ENCODE measurements around a stretch of chr2.

DNA sequence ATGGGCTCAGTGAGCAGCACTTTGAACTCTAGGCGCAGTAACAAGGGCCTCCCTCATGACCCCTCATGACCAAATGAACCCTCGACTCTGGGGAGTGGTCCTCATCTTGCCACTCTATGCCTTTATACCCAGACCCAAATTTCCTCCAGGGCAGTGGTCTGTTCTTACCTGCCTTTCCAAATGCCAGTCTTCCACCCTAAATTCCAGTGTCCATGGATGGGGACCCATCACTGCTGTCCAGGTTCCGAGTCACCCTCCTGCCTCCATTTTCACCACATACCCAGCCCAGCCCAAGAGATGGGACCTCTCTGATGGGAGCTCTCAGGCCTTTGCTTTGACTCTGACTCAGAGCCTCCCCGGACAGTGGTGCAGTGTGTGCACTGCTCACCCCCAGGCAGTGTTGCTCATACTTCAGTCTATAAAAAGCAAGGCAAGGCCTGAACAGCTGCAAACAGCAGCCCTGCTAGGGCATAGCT lies 207.3 kb downstream of the ARL4C start:
- RRBS = no CpG with 5 or more reads among the region's 4 CpGs

DNA sequence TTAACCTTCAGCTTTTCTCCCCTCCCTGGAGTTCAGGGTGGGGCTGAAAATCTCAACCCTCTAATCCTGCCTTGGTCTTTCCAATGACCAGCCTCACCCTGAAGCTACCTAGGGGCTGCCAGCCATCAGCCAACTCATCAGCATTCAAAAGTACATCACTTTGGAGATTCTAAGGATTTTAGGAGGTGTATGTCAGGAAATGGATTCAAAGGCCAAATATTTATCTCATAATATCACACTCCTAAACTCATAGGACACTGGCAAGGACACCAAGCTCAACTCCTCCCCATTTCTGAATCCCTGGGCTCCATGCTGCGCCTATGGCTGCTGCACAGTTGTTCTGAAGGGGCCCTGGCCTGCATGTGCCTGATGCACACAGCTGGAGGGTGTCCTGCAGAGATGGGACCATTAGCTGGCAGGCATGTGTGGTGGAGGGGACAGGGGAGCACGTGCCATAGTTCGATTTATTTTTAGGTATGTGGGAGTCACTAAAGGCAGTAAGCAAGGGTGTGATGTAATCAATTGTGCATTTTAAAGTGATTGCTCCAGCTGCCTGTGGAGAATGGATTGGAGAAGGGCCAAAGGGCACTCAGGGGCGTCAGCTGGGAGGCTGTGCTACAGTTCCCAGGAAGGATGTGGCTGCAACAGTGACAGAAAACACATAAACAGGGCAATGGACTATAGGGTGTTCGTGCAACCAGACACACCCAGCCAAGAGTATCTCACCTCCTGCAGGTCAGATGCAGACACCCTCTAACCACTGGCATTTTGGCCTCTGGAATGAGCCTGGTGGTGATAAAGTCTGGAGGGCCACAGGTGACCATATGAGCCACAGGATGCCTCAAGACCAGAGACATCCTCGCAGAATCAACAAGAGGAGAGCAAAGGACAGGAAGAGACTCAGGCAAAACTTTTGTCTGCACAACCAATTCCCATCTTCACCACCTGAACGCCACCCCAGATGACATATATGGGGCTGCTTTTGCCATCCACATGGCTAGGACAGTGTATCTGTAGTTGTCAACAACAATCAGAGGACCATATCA lies 205.1 kb downstream of the ARL4C start:
- RRBS = no CpG with 5 or more reads among the region's 7 CpGs

- RRBS = no CpG with 5 or more reads among the region's 21 CpGs
Measured at GRCh38 chr2:234335373-234336329, 161.2 kb downstream of the ARL4C start.

DNA sequence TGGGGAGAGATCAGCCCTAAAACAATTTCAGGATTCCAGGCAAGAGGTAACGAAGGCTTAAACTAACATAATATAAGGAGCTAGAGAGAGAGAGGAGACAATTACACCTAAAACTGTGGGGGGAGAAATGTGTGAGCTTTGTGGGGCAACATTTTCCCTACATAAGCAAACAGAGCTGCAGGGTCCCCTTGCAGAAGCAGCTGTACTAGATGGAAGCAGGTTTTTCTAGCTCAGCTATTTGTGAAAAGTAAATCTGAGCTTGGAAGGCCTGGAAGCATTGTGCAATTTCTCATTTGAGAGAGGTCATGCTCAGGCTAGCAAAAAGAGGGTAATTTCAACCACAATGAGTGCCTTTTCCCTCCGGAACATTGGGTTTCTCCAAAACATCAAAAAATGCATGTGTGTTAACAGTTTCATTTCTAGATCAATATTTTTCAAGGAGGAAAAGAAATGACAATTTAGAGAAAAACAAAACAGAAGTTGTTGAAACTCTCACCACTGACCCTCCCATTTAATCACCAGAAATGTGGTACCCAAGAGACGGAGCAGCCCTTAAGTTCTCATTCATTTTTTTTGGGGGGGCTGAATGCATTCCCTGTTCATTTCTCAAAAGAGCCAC lies 129.9 kb downstream of the ARL4C start:
- RRBS = no CpG with 5 or more reads among the region's 3 CpGs

DNA sequence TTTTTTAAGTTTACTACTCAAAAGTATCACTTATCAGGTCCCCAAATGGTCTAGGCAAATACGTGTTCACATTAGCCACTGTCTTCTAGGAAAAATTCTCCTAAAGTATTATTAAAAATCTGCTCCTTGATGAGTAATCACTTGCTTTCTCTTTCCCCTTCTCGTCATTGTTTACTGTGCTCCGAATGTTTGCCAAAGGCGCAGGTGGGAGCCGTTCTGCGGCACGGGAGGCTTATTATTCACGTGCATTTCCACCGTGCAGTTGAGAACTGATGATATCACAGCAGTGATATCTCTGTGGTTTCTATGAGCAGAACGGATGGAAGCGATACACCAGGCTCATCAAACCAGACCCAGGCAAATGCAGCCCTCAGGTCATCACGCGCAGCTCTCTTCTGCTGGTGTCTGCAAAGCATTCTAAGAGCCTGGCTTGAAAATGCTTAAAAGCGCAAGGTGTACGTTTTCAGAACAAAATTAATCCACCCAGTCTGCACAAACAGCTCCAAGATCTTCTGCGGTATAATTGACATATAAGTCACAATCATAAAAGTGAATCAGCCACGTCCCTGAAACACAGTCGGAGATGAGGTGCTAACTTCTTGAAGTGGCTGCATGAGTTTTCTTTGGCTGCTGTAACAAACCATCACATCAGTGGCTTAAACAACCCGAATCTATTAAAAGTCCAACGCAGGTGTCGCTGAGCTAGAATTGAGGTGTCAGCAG lies 32.8 kb downstream of the ARL4C start:
- RRBS = no CpG with 5 or more reads among the region's 21 CpGs

- RRBS = no CpG with 5 or more reads among the region's 11 CpGs
Measured at GRCh38 chr2:234491549-234492674, 5.0 kb downstream of the ARL4C start.

DNA sequence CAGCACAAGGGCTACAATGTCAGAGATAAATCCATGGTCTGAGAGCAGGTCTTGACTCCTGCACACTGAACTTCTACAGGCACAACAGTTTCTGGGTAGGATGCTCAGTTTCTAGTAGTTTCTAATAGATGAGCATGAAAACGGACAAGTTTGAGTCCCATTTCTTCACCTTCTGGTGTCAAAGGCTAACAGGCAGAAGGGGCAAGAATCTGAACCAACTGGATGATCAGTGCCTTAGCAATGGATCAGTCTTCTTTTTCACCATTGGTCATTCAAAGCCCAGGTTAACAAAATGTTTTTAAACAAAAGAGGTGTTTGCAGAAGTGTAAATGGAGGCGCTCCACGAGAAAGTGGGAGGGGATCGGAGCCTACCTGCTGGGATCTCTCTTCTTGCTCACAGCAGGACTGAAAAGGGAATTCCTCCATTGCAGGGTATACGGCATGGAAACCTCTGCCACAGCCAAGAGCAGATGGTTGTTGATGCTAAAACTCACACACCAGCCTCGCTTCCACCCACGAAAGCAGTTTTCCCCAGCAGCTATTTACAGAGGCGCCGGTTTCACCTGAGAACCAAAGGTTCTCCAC lies 135.1 kb upstream of the ARL4C start:
- RRBS = no CpG with 5 or more reads among the region's 9 CpGs

GRCh38 chr2:234686533-234686814 lies 189.6 kb upstream of the ARL4C start:
- RRBS = no CpG with 5 or more reads among the region's 1 CpG

DNA sequence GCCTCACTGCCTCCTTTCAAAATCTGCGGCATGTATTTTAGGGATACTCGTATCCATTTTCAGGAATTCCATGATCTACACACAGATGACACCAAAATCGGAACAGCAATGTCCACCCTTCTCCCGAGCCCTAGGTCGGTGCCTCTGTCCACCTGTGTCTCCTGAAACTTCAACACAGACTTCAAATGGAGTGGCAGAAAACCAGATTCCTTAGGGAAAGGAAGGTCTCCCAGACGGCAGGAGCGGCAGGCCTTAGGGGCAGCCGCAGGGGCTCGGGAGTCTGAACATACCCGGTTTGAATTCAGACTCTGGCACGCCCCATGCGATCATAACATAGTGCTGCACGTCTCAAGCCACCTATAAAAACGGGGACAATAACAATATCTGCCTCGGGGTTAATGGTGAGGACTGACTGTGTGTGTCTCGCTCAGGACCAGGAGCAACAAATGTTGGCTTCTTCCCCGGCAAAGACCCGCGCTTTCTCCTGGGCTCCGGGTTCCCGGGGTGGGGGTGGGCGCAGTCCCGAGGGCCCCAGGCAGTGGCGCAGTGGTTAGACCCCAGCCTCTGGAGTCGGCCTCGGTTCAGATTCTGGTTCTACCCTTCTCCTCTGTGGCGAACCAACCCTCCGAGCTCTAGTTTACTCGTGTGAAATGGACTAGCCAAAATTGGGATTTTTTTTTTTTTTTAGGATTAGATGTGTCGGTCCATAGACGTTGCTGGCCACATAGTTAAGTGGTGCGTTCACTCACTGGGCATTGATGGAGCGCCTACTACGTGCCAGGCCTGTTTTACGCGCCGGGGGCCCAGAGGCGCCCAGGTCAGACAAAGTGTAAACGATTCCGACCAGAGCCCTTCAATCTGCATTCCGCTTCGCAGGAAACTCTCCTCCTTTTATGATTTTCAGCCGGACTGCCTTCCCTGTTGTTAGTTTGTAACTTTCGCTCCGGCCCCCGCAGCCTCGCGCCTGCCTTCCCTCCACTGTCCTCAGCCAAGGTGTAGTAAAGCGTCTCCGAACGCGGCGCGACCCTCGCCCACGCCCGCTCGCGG lies 959 bp upstream of the SH3BP4 start:
- RRBS = 15% methylated on average over 4 of the region's 59 CpGs

DNA sequence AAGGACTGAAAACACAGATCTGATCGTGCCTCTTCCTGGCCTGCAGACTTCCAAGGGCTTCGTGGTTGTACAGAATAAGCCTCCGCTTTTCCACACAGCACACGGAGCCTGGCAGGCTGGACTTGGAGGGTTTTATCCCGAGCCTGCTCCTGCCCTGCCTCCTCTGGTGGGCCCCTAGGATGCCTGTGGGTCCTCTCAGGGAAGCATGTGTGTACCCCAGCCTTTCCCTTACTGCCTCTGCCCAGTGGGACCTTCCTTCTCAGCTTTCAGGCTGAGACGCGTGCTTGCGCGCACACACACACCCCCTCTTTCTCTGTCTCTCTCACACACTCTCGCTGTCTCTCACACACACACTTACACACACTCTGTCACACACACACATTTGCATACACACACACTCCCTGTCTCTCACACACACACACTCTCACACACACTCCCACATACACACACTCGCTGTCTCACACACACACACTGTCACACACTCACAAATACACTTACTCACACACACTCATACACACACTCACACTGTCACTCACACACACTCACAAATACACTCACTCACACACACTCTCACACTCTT lies 17.8 kb downstream of the SH3BP4 start:
- RRBS = no CpG with 5 or more reads among the region's 11 CpGs

- RRBS = no CpG with 5 or more reads among the region's 7 CpGs
Measured at GRCh38 chr2:234979236-234979891, 27.5 kb downstream of the SH3BP4 start.

DNA sequence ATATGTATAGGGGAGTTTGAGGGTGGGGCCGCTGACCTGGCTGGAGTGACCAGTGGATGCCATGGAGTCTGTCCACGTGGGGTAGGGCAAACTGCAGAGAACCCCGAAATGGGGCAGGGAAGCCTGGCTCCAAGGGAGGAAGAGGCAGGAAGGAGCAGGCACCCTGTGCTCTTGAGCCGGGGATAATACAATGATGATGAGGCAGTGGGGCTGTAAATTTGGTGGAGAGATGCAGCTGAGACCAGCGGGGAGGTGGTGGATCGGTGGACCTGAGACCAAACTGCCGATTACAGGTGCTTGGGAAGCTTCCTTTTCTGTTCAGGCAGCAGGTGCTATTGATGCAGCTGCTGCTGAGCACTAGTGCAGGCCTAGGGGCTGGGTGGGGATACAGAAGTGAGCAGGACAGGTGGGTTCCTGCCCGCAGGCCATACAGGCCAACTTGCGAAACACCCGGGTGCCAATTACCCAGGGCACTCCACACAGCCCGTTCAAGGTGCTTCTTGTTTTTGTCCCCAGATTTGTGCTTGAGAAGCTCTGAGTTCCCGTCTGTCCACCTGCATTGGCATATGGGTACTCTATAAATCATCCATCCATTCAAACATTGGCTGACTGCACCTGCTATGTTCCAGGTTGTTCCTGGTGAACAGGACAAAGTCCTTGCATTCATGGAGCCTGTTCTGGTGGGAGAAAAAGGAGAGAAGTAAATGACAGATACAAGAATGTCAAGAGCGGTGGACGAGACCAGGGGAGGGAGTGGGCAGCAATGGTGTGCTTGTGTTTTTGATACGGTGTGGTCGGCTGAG lies 31.1 kb downstream of the SH3BP4 start:
- RRBS = no CpG with 5 or more reads among the region's 16 CpGs

DNA sequence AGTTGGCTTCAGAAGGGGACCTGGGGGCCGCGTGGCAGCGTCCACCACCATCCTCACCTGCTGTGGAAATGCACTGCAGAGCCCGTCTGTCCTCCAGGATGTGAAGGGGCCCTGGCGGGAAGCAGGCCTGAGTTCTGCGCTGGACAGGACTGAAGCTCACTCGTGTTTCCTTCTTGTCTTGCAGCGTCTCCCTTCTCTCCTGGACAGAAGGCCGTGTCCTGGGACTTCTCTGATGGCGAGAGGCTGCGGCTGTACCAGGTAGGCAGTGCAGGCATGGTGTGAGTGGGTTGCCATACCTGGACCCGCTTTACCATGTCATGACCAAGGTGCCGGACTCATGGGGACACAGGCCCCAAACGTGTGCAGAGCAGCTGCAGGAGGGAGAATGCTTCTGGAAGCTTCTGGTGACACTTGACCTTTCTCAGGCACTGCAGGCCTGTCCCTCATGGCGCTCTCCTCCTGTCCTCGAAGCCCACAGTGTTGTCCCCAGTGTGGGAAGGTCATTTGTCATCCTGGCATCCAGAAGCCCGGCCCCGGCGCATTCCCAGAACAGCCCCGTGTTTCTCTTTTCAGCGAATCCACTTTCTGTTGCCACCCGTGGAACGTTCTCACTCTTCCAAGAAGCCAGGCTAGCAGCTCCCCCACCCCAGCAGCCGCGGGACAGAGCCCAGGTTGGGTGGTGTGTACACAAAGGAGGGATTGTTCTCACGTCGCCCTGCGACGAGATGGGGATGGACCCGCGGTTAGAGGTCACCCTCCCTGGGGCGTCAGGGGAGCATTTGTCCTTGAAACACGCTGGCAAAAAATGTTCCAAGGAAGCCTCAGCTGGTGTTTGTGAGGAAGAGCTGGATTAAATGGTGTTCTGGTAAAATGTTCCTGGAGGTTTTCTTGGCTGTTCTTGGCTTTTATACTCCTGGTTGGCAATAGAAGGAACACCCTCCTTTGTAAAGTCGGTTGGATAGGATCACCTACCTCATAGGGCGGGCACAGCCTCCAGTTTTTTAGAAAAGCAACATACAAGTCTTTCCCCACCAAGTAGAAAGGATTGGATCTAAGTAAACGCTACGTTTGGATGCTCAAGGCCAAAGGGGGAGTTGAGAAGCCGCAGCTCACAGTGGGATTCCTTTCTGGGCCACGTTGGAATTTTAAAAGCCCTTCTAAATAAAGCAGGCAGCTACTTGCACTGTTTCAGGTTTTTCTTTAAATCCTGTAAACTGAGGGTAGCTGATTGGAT lies 43.7 kb downstream of the SH3BP4 start:
- RRBS = no CpG with 5 or more reads among the region's 39 CpGs

DNA sequence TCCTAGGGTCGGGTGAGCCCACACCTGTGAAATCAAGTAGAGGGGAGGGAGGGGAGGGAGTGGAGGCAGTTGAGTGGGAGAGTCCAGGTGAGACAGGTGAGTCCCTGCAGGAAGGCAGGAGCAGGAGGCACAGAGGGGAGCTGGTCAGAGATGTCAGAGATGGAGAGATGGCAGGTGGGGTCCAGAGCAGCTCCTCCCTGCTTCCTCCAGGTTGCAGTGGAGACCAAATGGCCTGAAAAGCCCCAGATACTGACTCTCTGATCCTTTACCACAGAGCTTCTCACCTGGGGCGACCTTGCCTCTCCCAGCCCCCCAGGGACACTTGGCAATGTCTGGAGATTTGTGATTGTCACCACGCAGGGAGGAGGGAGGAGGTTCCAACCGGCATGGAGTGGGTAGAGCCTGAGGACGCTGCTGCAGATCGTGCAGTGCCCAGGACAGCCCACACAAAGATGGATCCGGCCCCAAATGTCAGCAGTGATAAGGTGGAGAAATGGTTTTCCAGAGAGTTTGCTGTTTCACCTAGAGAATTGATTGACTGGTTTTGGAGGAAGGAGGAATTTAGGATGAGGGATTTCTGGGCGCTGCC lies 55.4 kb downstream of the SH3BP4 start:
- RRBS = 49% methylated on average over 3 of the region's 8 CpGs

DNA sequence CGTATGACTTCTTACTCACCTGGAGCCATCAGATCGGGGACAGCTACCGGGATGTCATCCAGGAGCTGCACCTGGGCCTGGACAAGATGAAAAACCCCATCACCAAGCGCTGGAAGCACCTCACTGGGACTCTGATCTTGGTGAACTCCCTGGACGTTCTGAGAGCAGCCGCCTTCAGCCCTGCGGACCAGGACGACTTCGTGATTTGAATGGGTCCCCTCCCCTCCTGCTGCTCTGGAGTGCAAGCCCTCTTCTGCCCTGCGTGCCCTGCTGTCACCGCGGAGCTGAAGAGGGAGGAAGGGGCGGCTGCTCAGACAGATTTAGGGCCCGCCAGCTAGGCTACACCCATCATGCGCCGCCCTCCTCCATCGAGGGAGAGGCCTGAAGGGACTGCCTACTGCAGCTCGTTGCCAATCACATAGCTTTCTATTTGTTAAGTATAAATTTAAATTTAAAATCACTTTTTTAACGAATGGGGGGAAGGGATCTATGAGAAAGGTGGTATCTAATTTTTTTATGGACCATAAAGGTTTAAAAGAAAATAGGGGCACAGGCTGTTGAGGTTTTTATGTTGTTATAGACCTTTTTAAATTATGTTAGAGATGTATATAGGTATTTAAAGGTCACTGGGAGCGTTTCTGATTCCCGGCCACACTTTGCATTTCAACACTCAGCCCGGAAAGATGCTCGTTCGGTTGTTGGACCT lies 101.9 kb downstream of the SH3BP4 start:
- RRBS = no CpG with 5 or more reads among the region's 24 CpGs

GRCh38 chr2:235406227-235406833 lies 87.5 kb upstream of the AGAP1 start:
- RRBS = 41% methylated on average over 3 of the region's 12 CpGs

GRCh38 chr2:235551937-235552652 lies 58.3 kb downstream of the AGAP1 start:
- RRBS = no CpG with 5 or more reads among the region's 12 CpGs

- RRBS = no CpG with 5 or more reads among the region's 17 CpGs
Measured at GRCh38 chr2:235634826-235635426, 141.1 kb downstream of the AGAP1 start.

GRCh38 chr2:235807084-235807970 lies 313.5 kb downstream of the AGAP1 start:
- RRBS = no CpG with 5 or more reads among the region's 33 CpGs

GRCh38 chr2:235945607-235946158 lies 222.5 kb downstream of the GBX2 start:
- RRBS = 92% methylated on average over 2 of the region's 11 CpGs

All from islet of Langerhans (tissue), 1 donor.